ENCODE results near the gene AMN.

DNA sequence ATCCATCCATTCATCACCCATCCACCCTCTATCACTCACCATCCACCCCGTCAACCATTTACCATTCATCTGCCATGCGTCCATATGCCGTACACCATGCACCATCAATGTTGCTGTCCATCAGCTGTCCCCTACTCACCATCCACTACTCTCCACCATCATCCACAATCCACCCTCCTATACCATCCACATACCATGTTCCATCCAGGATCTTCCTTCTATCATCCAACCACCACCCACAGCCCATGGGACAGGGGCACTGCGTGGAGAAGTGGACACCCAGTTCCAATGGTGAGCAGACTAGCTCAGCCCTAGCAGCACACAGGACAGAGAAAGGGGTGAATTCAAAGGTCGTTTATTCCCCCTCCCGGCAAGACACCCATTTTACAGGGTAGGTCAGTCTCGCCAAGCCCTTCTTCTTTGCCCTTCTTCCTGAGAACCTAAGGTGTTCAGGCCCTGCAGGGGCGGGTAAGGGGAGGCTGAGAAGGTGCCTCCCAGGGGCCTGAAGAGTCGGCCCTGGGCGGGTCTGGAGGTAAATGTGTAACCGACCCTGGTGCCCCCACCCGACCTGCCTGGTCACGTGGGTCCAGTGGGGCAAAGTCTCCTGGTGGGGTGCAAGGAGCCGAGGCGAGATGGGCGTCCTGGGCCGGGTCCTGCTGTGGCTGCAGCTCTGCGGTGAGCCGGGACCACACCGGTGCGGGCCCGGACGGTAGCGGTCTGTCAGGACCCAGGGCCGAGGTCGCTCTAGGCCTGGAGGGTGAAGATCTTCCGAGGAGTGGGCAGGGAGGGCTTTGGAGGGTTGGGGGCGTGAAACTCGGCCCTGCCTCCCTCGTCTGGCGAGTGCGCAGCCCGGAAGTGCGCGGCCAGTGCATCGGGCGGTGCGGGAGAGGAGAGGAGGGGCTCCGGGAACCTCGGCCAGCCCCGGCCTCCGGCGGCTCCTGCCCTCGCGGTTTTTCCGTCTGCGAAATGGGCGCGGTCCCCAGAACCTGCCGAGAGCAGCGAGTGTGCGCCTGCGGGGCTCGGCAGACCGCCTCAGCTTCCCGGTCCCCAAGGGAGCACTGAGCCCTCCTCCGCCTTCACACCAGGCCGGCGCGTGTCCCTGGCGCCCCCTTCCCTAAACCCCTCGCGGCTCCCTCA lies at the start of gene AMN:
AMN (plus strand) TSS at position 607 of the 1,137 bp plus-strand sequence.
- PRO-cap, result bidirectional peak, plus-strand start at position 611 of the sequence, minus-strand start at position 442 of the sequence; bidirectional peak, plus-strand start at position 982 of the sequence, minus-strand start at position 835 of the sequence

DNA sequence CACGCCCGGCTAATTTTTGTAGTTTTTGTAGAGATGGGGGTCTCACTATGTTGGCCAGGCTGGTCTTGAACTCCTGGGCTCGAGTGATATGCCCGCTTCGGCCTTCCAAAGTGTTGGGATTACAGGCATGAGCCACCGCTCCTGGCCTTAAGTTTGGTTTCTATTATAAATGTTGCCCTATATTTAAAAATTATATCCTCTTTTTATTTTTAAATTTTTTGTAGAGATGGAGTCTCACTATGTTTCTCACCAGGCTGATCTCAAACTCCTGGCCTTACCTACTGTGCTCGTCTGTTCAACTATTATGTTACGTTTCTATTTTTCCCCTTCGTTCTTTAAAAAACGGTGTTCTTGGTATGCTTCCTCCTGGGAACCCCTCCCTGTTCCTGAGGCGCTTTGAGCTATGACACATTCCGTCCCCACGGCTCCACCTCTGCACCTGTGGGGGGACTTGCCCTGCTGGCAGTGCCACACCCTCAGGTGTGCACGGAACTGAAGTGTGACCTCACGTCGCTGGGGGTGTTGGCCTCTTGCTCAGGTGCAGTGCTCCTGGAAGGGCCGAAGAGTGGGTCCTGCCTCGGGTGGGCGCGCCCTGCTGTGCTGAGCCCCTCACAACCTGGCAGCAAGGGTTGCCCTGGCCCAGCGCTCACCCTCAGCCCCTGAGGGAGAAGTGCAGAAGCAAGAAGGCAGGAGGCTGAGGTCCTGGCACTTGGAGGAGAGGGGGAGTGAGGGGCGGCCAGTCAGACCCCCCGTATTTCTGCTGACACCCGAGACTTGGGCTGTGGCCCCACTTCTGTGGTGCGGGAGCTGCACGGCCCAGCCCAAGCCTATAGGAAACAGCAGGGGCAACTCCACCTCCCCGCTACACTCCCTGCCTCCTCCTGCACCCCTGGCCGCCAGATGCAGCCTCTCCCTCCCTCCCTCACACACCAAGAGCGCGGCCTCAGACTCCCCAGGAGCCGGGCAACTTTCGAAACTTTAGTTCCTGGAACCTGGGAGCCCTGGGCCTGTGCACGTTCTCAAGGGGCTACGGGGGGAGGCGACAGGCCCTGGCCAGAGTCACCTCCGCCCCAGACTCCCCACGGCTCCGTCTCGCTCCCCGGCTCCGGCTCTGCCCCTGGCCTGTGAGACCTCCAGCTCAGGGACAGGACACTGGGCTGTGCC lies 5.0 kb downstream of the AMN start:
- PRO-cap, result bidirectional peak, plus-strand start at position 561 of the sequence, minus-strand start at position 379 of the sequence; bidirectional peak, plus-strand start at position 899 of the sequence, minus-strand start at position 902 of the sequence; unidirectional peak, plus-strand start at position 899 of the sequence

GRCh38 chr14:103072934-103073953 lies 10.8 kb upstream of the LBHD2 start:
- PRO-cap, result no peak

GRCh38 chr14:103121080-103121526 lies 2.2 kb upstream of the TNFAIP2 start:
- PRO-cap, result bidirectional peak, plus-strand start at chr14:103121469, minus-strand start at chr14:103121372

GRCh38 chr14:103154812-103155506 lies 31.7 kb downstream of the TNFAIP2 start:
- PRO-cap, result no peak

DNA sequence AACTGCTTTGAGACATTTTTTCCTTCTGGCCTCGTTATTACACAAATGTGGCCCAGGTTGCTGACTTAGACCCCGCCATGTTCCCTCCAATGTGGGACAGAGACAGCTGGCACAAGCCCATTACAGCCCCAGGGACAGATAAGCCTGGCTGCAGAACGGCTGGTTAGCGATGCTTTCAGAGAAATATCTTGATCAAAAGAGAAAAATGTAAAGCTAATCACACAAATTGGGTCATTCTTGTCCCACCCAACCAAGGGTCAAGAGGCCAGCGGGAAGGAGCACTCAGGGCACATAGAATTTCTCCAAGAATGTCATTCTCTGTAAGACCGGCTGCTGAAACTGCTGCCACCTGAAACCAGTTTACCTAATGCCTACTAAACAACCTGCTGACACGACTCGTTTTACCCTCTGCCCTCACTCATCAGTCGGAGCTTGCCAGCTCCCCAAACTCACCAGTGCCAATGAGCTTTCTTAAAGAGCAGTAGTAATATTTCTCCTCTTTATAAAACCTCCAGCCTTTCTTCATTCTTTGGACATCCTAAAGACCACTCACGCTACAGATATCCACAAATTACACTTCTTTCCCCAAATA lies 63.1 kb downstream of the TNFAIP2 start:
- PRO-cap, result no peak

GRCh38 chr14:103188814-103189504 lies 65.7 kb downstream of the TNFAIP2 start:
- PRO-cap, result no peak

GRCh38 chr14:103208352-103208687 lies 85.1 kb downstream of the TNFAIP2 start:
- PRO-cap, result no peak

DNA sequence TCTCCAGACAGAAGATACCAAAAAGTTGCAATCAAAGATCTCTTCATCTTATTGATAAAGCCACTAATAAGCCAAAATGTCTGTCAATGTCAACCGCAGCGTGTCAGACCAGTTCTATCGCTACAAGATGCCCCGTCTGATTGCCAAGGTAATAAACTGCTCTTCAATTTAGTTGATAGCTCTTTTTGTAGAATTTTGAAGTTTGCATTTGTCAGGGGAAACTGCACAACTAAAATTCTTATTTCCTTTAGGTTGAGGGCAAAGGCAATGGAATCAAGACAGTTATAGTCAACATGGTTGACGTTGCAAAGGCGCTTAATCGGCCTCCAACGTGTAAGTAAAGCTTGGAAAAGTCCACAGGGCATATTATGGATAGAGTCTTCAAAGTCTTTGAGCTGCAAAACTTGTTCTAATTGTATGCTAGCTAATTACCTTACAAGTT lies 1.8 kb downstream of the EIF5 start:
- PRO-cap, result no peak

- PRO-cap, result no peak
These were observed 24.7 kb downstream of the MARK3 start for GRCh38 chr14:103409790-103410447.

DNA sequence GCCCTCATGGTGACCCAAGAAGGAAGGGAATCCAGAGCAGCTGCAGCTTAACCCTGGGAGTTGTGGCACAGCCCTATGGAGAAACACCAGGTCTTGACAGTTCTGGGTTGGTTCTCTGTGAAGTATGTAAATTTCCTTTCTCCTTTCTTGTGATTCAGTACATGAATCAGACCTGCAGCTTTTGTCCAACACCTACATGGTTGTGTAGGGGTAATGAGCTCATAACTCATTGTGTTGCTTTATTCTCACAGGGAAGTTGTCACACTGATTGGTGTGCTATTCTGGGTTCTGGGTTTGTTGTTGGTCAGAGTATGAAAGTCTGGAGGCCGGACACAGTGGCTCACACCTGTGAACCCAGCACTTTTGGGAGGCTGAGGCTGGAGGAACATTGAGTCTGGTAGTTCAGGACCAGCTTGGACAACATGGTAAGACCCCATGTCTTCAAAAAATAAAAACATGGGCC lies 18.6 kb downstream of the CKB start:
- PRO-cap, result no peak

DNA sequence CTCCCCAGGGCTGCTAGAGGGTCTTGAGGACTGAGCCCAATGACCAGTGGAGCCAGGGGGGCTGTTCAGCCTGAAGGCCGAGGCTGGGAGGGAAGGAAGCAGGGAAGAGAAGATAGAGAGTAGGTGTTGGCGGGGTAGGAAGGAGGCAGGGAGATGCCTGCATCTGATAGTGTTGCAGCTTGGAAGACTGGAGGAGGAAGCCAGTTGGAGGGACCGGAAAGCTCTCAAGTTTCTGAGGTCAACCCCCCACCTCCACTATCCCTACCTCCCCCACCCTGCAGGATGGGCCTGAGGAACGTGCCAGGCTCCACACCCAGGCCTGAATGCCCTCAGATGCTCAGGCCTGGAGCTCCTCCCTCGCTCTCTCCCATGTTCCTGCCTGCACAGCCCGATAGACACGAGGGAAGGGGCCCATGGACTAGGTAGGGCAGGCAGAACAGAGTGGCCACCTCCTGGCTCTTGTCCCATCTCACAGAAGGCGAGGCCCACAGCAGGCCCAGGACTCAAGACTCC lies 3.5 kb downstream of the CKB start:
- PRO-cap, result no peak

- PRO-cap, result no peak
These were observed 3.5 kb downstream of the BAG5 start for GRCh38 chr14:103558803-103559440.

- PRO-cap, result no peak
These were observed 30.8 kb downstream of the COA8 start for GRCh38 chr14:103593672-103593897.

GRCh38 chr14:103716158-103716464 lies 501 bp downstream of the ZFYVE21 start:
- PRO-cap, result unidirectional peak, minus-strand start at chr14:103716332

DNA sequence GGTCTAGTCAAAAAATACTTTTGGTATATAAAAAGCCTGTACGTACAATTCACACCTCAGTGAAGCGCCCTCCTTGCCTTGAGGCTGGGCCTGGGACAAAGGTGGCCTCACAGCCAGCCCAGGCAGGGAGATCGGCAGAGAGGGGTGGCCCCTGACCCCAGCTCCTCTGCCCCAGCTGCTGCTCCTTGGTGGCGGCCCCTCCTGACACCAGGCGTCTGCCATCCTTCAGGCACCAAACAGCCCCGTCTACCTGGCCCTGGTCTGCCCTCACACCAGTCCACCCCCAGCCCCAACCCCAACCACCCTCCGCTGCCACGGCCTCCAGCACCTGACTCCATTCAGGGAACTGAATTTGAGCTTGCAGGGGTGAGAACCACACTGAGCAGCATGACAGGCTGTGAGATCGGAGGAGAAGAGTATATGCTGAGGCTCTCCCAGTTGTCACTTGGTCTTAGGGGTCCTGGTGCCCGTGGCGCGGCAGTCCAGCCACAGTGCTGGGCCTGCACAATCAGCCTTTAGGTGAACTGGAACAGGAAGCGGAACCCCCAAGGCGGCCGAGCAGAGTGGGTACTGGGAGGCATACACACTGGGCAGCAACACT lies 18.5 kb downstream of the ZFYVE21 start:
- PRO-cap, result no peak

- PRO-cap, result bidirectional peak, plus-strand start at chr14:103862771, minus-strand start at chr14:103862528
These were observed 14.9 kb upstream of the PPP1R13B start for GRCh38 chr14:103862297-103862647.

DNA sequence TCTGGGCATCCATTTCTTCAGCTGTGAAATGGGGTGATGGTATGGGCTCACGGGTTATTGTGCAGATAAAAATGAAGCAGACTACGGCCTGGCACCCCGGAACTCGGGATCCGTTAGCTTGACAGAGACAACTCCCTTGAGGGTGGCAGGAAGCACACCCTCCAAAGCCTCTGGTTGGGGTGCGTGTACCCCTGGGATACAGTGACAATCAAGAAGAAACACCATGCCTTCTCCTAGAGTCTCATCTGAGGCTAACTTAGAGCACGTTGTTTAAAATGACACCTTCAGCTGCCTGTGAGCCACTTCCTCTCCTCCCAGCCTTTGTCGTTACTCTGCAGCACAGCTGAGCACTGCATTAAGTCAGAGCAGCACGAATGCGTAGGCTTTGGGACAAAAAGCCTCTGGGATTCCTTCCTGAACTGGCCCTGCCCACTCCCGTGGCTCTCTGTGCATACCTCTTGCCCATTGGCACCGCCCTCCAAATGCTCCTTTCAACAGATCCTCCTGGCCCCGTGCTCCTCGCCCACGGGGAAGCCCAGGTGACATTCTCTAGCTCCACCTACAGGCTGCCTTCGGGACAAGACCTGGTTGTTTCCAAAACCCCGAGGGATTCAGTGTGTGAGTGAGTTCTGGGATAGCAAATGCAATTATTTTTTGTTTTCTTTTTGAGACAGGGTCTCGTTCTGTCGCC lies 11.2 kb downstream of the ATP5MJ start:
- PRO-cap, result no peak

DNA sequence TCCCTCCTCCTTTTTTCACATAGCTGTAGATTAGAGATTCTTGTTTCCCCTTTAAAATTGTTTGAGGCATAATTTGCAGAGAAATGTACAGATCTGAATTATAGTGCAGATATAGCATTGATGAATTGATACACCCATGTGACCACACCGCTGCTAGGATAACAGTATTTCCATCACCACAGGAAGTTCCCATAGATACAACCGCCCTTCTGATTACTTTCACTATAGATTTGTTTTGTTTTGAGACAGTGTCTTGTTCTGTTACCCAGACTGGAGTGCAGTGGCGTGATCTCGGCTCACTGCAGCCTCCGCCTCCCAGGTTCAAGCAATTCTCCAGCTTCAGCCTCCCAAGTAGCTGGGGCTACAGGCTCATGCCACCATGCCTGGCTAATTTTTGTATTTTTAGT lies 8.8 kb upstream of the ASPG start:
- PRO-cap, result no peak

DNA sequence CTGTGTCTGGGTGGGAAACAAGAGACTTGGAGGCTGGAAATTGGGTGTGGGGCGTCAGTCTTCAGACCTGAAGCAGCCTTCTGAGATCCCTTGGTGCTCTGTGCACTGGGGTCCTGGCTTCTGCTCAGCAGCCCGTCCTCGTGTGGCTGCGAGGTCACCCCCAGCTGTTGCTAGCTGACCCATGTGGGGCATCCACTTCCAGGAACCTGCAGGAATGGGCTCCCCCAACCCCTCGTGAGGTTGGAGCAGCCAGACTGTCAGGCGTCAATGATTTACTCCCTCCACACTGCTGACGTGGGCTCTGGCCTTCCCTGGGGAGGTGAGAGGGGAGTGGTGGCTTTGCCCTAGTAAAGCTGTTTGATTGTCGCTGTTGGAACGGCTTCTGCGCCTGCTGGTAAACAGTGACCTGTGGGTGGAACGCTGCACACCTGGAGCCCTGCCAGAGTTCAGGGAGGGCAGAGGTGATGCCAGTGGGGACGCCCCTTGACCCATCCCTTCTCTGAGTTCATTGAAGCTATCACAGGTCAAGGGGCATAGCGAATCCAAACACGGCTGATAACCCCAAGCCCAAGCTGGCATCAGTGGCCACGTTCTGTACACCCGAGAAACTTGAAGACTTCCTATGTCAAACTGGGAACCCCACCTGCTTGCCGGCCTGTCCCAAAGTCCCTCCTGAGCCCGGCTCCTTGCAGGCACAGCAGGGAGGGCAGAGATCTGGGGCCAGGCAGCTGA lies 2.5 kb downstream of the ASPG start:
- PRO-cap, result bidirectional peak, plus-strand start at position 360 of the sequence, minus-strand start at position 208 of the sequence

Measured in duodenum (tissue), 1 donor.